ENCODE measurements around a stretch of chr12.

- PRO-cap: no peak
- RAMPAGE, long total RNA, 4 experiments: no peak in any of the 4 experiments
These were observed 989 bp upstream of the CMKLR1 start for GRCh38 chr12:108340096-108340504.

- PRO-cap: no peak
- RAMPAGE, long total RNA, 4 experiments: no peak in any of the 4 experiments
These were observed 5.6 kb downstream of the FICD start for GRCh38 chr12:108520183-108521518.

DNA sequence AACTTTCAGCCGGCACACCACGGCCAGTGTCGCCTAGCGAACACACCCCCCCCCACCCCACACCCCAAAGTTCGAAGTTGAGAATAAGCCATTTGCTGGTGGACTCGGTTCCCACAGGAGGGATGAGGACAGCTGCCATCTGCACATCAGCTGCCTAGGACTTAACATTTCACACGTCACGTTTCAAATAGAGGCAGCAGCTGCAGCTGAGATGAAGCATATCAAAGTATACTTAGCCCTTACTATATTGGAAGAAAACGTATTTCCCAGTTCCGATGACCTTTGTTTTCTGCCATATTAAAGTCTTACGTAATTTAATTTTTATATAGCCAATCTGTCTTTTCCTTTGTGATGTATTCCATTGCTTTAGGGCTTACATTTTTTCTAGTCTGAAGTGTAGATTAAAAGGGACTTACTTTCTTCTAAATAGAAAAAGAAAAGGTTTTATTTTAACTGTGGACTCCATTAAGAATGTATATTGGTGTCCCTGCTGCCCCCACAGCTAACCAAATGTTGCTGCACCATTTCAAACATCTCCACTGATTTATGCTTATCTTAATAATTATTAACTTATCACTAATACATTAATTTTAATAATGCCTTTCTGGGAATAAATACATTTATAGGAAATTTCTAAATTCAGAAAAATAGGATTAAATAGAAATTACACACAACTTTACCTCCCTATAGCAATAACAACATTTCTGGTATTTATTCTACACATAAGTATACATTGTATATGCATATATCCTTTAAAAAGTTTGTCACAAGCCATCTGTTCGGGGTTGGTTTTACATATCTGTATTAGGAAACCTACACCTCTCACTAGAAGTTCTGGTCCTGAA is 9.1 kb upstream of the SELPLG start:
- PRO-cap: no peak
- RAMPAGE, long total RNA, 4 experiments: no peak in any of the 4 experiments

- PRO-cap: no peak
- RAMPAGE, long total RNA, 4 experiments: no peak in any of the 4 experiments
These were observed 45.7 kb downstream of the CORO1C start for GRCh38 chr12:108685300-108686318.

- PRO-cap: no peak
- RAMPAGE, long total RNA, 4 experiments: no peak in any of the 4 experiments
These were observed 44.7 kb downstream of the CORO1C start for GRCh38 chr12:108686416-108687169.

GRCh38 chr12:108774368-108774929 is 43.1 kb upstream of the CORO1C start:
- PRO-cap: bidirectional peak, plus-strand start at chr12:108774649, minus-strand start at chr12:108774509
- RAMPAGE, long total RNA, 4 experiments: no peak in any of the 4 experiments

GRCh38 chr12:108793612-108794280 is 62.4 kb upstream of the CORO1C start:
- PRO-cap: no peak
- RAMPAGE, long total RNA, 4 experiments: no peak in any of the 4 experiments

DNA sequence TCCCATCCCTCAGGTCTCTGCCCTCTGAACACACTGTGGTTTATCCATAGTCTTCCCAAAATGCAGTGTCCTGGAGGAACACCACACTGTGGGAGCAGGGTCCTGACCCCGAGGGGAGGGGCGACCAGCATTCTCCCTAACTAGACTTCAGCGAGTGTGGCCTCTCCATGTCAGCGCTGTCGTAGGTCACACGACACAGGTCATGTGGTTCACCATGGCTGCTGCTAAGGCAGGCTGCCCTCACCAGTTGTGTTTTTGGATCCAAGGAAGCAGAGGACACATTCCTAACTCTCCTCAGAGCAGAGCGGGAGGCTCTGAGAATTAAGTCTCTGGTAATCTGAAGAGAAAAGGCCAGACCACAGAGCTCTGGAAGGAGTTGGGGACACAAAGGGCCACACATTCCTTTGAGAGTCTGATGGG is 50.4 kb downstream of the SSH1 start:
- PRO-cap: no peak
- RAMPAGE, long total RNA, 4 experiments: no peak in any of the 4 experiments

GRCh38 chr12:108840684-108840979 is 16.8 kb downstream of the SSH1 start:
- PRO-cap: no peak
- RAMPAGE, long total RNA, 4 experiments: start-site peak on the minus strand in 1 of 4 experiments, at chr12:108840354-108841161 at its widest, 14 reads per replicate

- PRO-cap: bidirectional peak, plus-strand start at chr12:108852895, minus-strand start at chr12:108852754
- RAMPAGE, long total RNA, 4 experiments: no peak in any of the 4 experiments
These were observed 4.8 kb downstream of the SSH1 start for GRCh38 chr12:108852307-108853233.

DNA sequence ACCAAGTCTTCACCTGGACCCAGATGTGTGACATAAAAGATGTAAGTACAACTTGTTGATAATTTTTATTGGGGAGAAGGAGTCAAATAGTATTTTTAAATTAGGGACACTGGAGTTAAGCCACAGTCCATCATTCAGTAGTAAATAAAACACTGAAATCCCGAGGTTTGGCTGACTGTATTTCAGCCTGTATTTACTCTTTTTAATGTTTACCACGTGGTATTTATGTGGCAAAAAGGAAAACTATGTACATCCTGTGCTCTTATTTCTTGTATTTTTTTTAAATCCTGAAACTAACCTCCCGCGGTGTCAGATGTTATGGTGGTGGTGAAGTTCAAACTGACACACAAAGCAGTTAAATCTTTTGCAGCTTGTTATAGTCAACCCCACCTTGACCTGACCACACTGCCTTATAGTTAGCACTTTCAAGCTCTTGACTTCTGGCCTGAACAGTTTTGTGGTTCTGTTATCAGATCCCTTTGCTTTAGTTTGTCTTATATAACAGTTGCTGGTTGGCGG is 1.9 kb downstream of the UNG start:
- PRO-cap: no peak
- RAMPAGE, long total RNA, 4 experiments: no peak in any of the 4 experiments

- PRO-cap: no peak
- RAMPAGE, long total RNA, 4 experiments: no peak in any of the 4 experiments
These were observed 17.8 kb downstream of the ACACB start for GRCh38 chr12:109134082-109134621.

DNA sequence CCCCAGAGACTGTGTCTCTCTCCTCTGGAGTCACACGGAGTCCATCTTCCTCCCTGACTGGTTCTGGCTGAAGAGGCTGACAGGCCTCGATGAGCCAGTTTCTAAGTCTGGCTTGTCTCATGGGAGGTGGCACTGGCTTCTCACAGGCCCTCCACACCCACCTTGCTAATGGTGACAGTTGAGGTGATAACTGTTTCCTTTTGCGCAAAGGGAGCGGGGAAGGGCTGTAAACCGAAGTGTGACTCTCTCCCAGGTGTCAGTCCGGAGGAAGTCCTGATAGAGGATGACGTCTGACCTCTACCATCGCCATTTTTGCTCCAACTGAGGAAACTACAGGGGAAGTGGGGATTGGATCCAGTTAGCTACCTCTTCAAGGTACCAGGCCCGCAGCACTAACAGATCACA is 30.2 kb downstream of the KCTD10 start:
- PRO-cap: no peak
- RAMPAGE, long total RNA, 4 experiments: no peak in any of the 4 experiments

- PRO-cap: no peak
- RAMPAGE, long total RNA, 4 experiments: no peak in any of the 4 experiments
These were observed 16.1 kb downstream of the KCTD10 start for GRCh38 chr12:109461024-109461472.

- PRO-cap: no peak
- RAMPAGE, long total RNA, 4 experiments: no peak in any of the 4 experiments
These were observed 21.0 kb downstream of the MMAB start for GRCh38 chr12:109552151-109552839.

DNA sequence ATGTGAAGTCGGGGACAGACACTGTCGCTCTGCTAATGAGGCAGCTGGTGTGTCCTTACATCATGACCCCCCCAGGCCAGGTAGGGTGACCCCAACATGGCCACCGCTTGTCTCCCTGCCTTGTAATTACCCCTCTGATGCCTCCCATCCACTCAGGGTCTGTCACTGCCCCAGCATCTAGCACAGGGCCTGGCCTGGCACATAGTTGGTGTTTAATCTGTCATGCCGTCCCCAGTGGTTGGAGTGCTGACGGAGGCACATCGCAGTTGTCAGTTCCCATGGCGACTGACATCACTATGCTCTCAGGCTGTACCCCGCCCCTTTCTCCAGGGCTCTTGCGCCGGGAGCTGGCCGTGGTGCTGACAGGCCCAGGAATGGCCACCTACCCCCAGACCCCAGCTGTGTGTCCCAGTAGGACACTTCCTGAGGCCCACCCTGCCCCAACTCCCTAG is 22.9 kb downstream of the FAM222A start:
- PRO-cap: no peak
- RAMPAGE, long total RNA, 4 experiments: no peak in any of the 4 experiments

DNA sequence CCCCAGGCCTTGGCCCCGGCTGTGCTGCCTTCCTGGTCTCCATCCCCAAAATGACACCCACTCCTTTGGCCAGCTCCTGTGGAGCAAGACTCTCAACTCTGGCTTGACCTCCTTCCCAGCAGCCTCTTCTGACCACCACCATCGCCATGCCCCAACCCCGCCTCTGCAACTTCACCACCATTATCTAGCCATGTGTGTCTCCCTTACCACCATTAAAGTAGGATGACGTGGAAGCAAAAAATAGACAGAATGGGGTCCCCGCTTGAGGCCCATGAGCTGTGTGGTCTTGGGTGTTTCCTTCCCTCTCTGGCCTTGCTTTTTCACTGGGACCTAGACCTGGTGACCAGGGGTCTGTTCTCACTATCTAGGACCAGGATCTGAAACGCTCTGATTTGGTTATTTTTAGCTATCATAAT is 30.7 kb downstream of the FAM222A start:
- PRO-cap: no peak
- RAMPAGE, long total RNA, 4 experiments: no peak in any of the 4 experiments

GRCh38 chr12:109878615-109879119 is 1.7 kb downstream of the GLTP start:
- PRO-cap: bidirectional peak, plus-strand start at chr12:109879022, minus-strand start at chr12:109878901
- RAMPAGE, long total RNA, 4 experiments: start-site peak on the plus strand in 4 of 4 experiments, at chr12:109878974-109879022 at its widest, 14 to 87 reads per replicate

- PRO-cap: no peak
- RAMPAGE, long total RNA, 4 experiments: no peak in any of the 4 experiments
These were observed 773 bp downstream of the TCHP start for GRCh38 chr12:109900739-109901354.

- PRO-cap: no peak
- RAMPAGE, long total RNA, 4 experiments: no peak in any of the 4 experiments
These were observed 39.0 kb downstream of the TCHP start for GRCh38 chr12:109939152-109939469.

Measured in suprapubic skin (tissue), 4 donors.